Aortic smooth muscle cell (primary cell): ENCODE measurements around a stretch of chr22.

- RRBS, result no CpG with 5 or more reads among the region's 16 CpGs
Measured at GRCh38 chr22:19918648-19919133, 22.9 kb upstream of the COMT start.

- RRBS, result 72% methylated on average over 6 of the region's 24 CpGs
Measured at GRCh38 chr22:19962120-19962971, 20.7 kb upstream of the TXNRD2 start.

DNA sequence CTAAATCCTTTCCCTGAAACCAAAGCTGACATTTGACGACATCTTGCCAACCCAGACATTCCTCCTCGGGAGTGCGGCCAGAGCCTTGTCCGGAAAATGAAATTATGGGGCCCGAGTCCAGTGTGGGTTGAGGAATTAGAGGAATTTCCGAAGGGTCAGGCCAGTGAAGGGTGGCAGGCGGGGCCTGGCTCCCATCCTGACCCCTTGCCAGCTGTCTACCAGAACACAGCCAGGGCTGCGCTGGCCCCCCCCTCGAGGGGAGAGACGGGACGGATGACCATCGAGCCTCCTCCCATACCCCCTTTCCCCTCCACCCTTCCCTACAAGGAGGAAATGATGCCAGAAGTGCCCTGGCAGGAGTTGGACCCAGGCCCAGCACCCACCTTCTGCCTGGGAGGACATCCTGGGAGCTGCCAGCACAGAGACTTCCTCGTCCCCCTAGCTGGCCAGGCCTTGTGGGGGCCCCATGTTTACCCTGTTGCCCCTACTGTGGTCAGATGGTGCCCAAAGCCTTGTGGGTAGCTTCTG, 21.0 kb downstream of the ARVCF start:
- RRBS, result no CpG with 5 or more reads among the region's 13 CpGs

- RRBS, result no CpG with 5 or more reads among the region's 9 CpGs
Measured at GRCh38 chr22:20067366-20067842, 12.6 kb upstream of the DGCR8 start.

DNA sequence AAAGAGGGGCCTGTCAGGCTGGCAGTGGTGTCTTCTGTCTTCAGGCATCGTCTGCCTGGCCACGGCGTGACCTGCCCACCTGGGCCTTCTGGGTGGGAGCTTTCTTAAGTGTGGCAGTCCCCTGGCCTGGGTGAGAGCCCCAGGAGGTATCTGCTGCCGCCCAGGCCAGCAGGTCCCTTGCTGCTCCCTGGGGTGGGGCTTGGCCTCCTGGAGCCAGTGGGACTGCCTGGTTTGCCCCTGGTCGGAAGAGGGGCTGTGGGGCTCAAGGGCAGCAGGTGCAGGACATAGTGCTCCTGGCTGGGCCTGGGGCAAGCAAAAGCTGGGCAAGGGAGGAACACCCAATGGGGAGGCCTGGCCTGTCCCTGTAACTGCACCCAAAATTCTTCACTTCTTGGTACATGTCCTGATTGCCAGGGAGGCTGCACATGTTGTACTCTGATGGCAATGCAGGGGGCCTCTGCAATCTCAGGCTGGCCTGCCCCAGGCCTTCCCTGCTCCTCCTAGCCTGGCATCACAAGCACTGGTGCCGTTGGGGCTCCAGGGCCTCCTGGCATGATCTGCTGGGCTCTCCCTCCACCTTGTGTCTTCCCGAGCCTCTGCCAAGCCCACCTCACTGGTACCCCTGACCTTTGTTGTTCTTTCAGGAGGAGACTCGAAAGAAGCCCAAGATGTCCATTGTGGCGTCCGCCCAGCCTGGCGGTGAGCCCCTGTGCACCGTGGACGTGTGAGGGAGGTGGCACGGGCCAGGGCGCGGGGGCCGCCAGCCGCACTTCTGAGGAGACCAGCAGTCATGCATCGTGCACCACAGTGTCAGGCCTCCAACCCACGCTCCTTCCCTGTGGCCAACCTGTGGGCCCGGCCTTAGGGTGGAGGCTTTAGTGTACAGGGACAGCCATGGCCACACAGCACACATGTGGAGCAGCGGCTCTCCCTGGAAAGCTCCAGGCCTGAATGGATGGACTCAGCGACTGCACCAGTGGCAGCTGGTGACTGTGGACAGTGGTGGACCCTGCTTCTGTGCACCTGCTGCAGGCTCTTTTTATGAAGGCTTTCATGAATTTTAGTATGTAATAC, 6.2 kb upstream of the RANBP1 start:
- RRBS, result no CpG with 5 or more reads among the region's 23 CpGs

DNA sequence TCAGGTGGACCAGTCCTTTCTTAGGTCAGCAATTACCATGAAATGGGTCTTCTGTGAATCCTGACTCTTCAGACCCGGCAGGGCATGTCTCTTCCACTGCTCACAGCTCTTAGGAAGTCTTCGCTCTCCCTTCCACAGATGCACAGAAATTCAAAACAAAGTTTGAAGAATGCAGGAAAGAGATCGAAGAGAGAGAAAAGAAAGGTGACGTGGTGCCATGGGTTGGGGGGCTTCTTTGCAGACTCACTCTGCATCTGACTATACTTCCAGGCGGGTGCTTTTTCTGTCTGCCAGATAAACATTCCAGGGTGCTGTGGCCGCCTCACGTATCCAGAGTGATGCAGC, 5.5 kb upstream of the ZDHHC8 start:
- RRBS, result no CpG with 5 or more reads among the region's 7 CpGs

GRCh38 chr22:20211884-20212634, 56.1 kb downstream of the RTN4R start:
- RRBS, result 18% methylated on average over 4 of the region's 24 CpGs

- RRBS, result 60% methylated on average over 2 of the region's 19 CpGs
Measured at GRCh38 chr22:20235513-20235946, 32.6 kb downstream of the RTN4R start.

- RRBS, result no CpG with 5 or more reads among the region's 27 CpGs
Measured at GRCh38 chr22:20240230-20241017, 27.7 kb downstream of the RTN4R start.

GRCh38 chr22:20246802-20247484, 21.2 kb downstream of the RTN4R start:
- RRBS, result 51% methylated on average over 5 of the region's 19 CpGs

- RRBS, result 89% methylated on average over 24 of the region's 82 CpGs
Measured at GRCh38 chr22:20428917-20429976, 8.4 kb downstream of the SCARF2 start.

- RRBS, result no CpG with 5 or more reads among the region's 11 CpGs
Measured at GRCh38 chr22:20464125-20464663, 26.6 kb upstream of the SCARF2 start.

GRCh38 chr22:20507792-20508581, 577 bp downstream of the MED15 start:
- RRBS, result 0% methylated on average over 4 of the region's 41 CpGs

- RRBS, result no CpG with 5 or more reads among the region's 15 CpGs
Measured at GRCh38 chr22:20867115-20868359, 8.7 kb downstream of the SNAP29 start.

- RRBS, result no CpG with 5 or more reads among the region's 15 CpGs
Measured at GRCh38 chr22:20869962-20870951, 11.4 kb downstream of the SNAP29 start.

GRCh38 chr22:20946152-20946974, 20.7 kb upstream of the AIFM3 start:
- RRBS, result no CpG with 5 or more reads among the region's 7 CpGs

DNA sequence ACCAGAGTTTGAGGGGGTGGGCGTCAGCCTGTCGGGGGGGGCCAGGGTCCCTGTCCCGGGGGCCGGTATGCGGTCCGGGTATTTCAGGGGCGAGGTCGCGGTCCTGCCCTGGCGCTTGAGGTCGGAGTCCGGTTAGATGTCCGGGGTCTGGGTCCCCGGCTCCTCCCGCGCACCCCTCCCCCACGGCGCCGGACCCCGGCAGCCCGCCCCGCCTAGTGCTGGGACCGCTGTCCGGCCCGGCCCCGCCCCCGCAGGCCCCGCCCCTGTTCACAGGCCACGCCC, 217 bp upstream of the HIC2 start:
- RRBS, result no CpG with 5 or more reads among the region's 29 CpGs

- RRBS, result no CpG with 5 or more reads among the region's 27 CpGs
Measured at GRCh38 chr22:21417891-21418327, 738 bp downstream of the HIC2 start.

- RRBS, result no CpG with 5 or more reads among the region's 14 CpGs
Measured at GRCh38 chr22:21457202-21457866, 9.9 kb upstream of the TMEM191C start.

DNA sequence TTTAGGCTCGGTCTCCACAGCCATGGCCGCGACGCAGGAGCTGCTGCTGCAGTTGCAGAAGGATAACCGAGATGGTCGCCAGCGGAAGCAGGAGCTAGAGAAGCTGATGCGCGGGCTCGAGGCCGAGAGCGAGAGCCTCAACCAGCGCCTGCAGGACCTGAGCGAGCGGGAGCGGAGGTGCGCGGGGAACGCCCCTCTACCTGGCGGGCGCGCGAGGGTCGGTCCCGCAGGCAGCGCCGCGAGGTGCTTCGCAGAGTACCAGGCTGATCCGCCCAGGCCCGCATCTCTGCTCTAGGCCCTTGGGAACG, 205 bp downstream of the TMEM191C start:
- RRBS, result no CpG with 5 or more reads among the region's 32 CpGs